Bile duct (tissue), 1 donor: ENCODE measurements around a stretch of chr1.

GRCh38 chr1:160096504-160097182 lies 1.8 kb downstream of the IGSF8 start:
- PRO-cap = bidirectional peak, plus-strand start at chr1:160096847, minus-strand start at chr1:160096799

DNA sequence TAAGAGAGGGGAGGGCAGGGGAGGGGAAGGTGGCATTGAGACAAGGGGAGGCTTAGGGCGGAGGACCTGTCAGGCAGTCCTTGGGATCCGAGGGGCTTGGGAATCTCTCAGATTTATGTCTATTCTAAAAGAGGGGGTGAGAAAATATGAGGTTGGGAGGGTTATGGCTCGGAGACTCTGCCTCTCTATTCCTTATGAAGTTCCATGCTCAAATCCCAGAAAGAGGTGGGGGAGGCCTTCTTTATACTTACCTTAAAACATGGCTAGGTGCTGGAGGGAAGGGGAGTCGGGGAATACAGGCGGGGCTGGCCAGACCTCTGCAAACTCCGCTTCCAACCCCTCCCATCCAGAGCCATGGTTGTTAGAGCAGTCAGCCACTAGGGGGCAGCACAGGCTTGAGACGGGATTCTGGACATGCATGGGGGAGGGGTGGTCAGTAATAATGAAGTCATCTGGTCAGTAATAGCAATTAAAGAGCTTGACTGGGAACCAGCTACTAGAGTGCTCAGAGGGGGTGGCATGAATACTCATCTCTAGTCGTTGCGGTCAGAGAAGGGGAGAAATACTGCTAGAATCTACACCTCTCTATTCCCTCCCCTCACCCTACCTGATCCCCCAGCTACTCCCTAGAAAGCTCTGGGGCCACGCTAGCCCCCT lies 2.6 kb downstream of the CASQ1 start:
- PRO-cap = no peak

GRCh38 chr1:160205653-160206403 lies 644 bp downstream of the PEA15 start:
- PRO-cap = unidirectional peak, minus-strand start at chr1:160205758

- PRO-cap = no peak
Observed at GRCh38 chr1:160264576-160265364, 2.4 kb upstream of the DCAF8 start.

GRCh38 chr1:160289324-160290385 lies 4.7 kb upstream of the PEX19 start:
- PRO-cap = no peak

- PRO-cap = no peak
Observed at GRCh38 chr1:160307281-160308165, 22.6 kb upstream of the PEX19 start.

DNA sequence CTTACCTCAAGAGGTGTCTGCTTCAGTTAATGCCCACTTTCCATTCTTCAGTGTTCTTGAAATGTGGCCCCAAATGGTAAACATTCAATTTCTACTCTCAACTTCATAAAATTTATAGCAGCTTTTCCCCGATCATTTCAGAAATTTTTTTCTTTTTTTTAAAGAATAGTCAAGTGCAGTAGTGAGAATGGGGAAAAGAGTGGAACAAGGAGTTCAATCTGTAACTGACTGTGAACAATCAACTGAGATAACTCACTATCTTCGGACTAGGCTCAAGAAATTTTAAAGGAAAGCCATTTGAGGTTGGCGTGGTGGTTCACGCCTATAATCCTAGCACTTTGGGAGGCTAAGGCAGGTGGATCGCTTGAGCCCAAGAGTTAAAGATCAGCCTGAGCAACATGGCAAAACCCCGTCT lies 17.1 kb downstream of the COPA start:
- PRO-cap = no peak

- PRO-cap = no peak
Observed at GRCh38 chr1:160521901-160522623, 993 bp downstream of the SLAMF6 start.

DNA sequence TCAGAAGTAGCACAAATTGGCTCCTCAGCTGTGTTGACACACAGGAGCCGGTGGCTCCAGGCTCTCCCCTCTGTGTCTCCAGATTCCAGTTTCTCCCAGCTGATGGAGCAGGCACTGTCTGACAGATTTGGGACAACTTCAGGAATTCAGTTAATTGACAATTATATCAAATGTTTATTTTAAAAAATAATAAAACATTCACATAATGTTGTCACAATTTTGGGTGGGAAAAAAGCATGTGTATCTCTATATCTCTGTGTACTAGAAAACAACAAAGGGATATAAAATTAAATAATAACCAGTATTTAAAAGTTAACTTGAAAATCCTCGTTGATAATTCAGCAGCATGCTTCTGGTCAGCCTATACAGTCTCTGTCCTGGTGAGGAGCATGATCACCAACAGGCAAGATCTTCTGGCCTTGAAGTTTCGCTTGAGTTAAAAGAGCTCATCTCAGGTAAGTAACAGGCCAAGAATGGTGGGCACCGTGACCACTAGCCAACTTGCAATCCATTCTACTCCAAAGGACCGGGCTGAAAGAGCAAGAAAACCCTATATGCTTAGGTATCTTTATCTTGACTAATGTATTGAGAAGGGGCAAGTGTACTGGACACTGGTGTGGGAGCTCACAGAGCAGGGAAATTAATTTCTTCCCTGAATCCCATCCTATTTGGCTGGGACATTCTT lies 31.9 kb upstream of the SLAMF1 start:
- PRO-cap = no peak

DNA sequence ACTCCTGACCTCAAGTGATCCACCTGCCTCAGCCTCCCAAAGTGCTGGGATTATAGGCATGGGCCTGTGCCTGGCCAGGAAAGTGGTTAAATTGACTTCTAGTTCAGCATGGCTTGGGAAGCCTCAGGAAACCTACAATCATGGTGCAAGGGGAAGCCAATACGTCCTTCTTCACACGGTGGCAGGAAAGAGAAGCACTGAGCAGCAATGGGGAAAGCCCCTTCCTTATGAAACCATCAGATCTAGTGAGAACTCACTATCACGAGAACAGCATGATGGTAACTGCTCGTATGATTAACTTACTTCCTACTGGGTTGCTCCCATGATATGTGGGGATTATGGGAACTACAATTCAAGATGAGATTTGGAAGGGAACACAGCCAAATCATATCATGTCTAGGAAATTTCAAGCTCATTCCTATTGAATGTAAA lies 1.1 kb upstream of the CD48 start:
- PRO-cap = unidirectional peak, plus-strand start at position 350 of the sequence

- PRO-cap = no peak
Observed at GRCh38 chr1:160714087-160714935, 2.7 kb upstream of the CD48 start.

GRCh38 chr1:160798404-160799227 lies 2.6 kb downstream of the LY9 start:
- PRO-cap = no peak

GRCh38 chr1:160801067-160801414 lies 5.1 kb downstream of the LY9 start:
- PRO-cap = no peak

DNA sequence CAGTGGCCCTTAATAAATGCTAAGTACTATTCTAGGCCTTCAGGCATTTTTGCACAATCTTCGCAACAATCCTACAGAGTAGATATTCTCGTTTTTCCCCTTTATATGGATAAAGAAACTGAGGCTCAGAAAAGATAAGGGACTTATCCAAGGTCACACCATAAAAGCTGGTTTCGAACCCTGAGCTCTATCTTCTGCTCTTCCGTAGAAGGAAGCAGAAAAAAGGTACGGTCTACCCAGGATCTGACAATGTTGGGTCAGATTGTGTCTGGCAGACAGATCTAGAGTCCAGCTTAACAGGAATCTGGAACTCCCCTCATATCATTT lies 21.6 kb downstream of the LY9 start:
- PRO-cap = no peak

DNA sequence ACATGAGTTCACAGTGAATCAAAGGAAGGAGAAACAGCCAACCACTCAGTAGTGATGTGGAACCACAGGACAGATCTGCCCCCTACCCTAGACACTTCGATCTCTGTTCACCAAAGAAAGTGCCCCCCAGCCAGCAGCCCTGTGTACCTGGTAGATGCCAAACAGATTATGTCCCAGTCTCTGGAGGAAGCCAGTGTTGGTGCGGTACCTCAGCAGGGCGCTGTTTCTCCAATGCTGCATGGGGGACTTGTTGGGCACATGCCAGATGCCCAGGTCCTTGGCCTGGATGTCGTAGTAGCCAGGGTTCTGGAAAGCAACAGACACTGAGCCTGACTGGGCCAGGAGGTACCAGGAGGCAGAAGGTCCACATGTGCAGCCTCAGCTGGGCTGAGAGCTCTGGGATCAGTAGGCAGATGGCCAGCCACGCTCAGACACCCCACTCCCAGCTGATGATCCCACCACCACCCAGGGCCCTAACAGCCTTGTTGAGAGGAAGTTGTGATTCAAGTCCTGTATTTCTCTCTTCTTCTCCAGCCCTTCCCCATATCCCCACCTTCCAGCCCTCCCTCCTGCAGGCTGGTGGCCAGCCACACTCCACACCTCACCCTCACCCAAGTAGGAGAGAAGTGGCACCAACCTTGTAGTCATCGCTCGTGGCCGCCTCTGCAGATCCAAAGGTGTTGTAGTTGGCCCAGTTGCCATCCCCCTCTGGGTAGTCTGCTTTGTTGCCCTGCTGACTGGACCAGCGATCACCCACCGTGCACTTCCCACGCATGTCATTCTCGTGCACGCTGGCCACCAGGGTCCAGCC lies 4.0 kb downstream of the ITLN2 start:
- PRO-cap = no peak

DNA sequence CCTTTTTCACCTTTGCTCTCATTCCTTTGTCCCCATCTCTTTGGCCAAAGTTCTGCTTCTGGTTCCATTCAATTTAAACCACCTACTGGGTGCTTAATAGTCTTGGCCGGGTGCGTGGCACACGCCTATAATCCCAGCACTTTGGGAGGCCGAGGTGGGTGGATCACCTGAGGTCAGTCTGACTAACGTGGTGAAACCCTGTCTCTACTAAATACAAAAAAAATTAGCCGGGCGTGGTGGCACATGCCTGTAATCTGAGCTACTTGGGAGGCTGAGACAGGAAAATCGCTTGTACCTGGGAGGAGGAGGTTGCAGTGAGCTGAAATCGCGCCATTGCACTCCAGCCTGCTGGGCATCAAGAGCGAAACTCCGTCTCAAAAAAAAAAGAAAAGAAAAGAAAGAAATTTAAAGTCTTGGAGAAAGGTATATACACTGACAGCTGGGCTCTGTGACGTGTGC lies 1.5 kb upstream of the F11R start:
- PRO-cap = no peak

DNA sequence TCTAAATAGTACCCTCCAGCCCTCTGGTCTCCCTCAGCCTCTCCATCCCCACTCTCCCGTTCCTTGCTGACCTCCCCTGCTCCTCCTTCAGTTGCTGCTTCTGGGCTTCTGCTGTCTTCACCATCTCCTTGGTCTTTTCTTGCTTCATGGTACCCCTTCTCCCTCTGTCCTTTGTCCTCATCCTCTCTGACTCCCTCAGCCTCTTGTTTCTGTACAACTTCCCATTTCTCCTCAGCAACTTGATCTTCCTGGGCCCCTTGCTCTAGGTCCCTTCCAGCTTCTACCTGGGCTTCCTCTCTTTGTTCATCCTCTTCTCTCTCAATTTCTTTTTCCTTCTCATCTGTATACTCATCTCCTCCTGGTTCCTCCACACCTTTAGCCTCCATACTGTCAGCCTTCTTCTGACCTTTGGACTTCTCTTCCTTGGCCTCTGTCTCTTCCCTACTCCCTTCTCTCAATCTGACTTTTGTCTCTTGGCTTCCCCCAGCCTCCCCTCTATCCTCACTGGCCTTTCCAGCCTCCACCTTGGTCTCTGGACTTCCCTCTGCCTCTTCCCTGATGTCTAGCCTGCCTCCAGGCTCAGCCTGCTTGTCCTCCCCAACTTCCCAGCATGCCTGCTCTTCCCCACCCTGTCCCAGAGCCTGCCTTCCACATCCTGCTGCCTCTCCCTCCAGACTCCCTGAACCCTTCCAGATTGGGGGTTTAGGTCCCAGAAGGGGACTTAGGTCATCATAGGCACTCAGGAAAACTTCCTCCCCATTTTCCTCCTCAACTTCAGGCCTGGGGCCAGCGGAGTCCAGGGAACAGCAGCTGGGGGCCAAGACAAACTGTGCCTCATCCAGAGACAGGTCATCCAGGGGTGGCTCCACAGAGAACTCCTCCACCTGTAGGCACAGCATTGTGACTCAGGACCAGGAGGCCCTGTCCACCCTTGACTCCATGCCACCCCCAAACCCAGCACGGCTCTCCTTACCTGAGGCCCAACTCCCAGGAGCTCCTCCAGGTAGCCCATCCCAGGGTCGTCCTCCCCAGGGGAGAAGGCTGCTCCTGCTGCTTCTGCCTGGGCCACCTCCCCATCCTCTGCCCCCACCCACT lies 3.0 kb upstream of the USF1 start:
- PRO-cap = no peak

DNA sequence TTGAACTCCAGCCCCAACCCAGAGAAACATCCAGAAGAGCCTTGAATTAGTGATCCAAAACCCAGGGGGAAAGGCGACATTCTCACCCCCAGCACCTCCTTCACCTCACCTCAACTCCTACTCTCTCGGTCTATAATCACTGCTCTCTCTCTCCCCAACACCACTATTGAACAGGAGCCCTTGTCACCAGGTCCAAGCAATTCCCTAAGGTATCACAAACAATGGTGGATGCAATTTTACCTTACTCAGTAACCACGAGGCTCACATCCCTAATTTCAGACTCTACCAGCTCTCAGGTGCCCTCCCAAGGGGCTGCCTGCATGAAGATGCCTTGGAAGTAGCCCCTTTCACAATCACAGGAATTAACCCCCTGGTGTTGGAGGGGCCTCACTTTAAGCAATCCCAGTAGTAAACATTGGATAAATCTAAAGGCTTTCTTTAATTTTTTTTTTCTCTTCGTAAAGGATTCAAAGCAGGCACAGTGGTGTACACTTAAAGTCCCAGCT lies 1.6 kb upstream of the ARHGAP30 start:
- PRO-cap = no peak

GRCh38 chr1:161158305-161158915 lies 890 bp upstream of the USP21 start:
- PRO-cap = no peak

GRCh38 chr1:161184943-161186259 lies 8.1 kb upstream of the B4GALT3 start:
- PRO-cap = unidirectional peak, plus-strand start at chr1:161186181